SJCRH30 (cell line): ENCODE measurements around a stretch of chr6.

- RAMPAGE, long total RNA, result no peak
Observed at GRCh38 chr6:170382373-170382735, 75.8 kb downstream of the FAM120B start.

GRCh38 chr6:170462235-170462912 lies 90.7 kb downstream of the PSMB1 start:
- RAMPAGE, long total RNA, result no peak

DNA sequence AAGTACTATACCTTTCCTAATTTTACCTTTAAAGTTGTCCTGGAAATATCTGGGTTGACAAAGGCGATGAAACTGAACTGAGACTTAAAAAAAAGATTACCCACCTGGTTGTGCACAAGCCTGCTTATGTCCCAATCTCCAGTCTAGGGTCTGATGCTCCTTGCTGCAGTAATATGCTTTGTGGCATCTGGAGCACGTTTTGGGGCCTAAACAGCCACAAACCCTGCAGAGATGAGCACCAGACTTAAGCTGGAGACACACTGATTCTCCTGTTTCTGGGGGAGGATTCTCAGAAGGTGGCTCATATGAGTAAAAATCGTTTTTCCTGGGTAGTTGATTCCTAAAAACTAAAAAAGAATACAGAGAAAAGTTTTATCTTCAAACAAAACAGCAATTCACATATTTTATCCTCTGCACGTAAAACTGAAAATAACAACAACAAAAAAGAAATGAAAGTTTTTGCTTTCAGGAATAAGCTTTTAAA lies 994 bp downstream of the PDCD2 start:
- RAMPAGE, long total RNA, result no peak